ENCODE measurements around the genes AGBL4 and OSBPL9.

- PRO-cap, 2 experiments = no peak in any of the 2 experiments
Measured at GRCh38 chr1:47521861-47522261, 84.0 kb downstream of the FOXD2 start.

GRCh38 chr1:47727367-47727571 lies 269.9 kb downstream of the TRABD2B start:
- PRO-cap, 2 experiments = no peak in any of the 2 experiments

DNA sequence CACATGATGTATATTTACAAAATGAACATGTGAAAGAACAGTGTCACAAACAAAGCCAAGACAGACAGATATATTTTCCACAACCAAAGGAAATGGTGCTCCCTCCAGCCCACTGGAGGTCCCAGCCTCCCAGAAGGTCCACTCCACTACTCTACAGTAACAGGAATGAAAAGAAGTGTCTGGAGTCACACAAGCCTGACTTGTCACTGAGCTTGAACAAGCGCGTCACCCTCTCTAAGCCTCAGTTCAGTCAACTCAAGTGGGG lies 121.3 kb downstream of the TRABD2B start:
- PRO-cap, 2 experiments = no peak in any of the 2 experiments

DNA sequence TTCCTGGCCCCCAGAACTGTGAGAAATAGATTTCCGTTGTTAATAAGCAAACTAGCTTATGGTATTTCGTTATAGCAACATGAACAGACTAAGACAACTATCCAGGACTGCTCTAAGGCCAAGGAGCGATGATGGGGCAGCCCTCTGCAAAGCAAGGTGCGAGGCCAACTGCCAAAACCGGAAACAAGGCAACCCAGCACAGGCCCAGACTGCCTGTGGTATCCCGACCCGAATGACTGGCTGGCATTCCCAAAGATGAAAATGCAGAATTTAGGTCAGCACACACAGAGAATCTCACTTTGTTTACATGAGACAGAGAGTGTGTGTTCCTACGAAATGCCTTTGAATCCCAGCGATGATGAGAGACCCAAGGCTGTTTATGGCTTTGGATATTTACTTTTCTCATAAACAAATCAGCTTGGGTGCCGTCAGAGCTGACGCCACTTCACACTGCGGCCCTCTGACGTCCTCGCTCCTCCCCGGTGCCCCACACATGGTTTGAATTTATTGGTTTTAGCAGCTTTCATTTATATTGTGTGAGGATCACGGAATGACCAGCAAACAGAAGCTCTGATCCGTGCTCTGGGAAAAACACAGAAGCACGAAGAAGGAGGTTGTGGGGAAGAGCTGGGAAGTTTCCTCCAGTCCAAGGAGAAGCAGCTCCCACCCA lies 18.8 kb downstream of the TRABD2B start:
- PRO-cap, 2 experiments = no peak in any of the 2 experiments

GRCh38 chr1:47993862-47994428 lies 3.2 kb downstream of the TRABD2B start:
- PRO-cap, 2 experiments = no peak in any of the 2 experiments

GRCh38 chr1:48470122-48470475 lies 1.9 kb downstream of the SPATA6 start:
- PRO-cap, 2 experiments = no peak in any of the 2 experiments

- PRO-cap, 2 experiments = no peak in any of the 2 experiments
Measured at GRCh38 chr1:50023517-50024361, at the start of gene AGBL4. Gene AGBL4 (minus strand): TSS chr1:50023954.

GRCh38 chr1:50048471-50048822 lies 24.7 kb upstream of the AGBL4 start:
- PRO-cap, 2 experiments = no peak in any of the 2 experiments

DNA sequence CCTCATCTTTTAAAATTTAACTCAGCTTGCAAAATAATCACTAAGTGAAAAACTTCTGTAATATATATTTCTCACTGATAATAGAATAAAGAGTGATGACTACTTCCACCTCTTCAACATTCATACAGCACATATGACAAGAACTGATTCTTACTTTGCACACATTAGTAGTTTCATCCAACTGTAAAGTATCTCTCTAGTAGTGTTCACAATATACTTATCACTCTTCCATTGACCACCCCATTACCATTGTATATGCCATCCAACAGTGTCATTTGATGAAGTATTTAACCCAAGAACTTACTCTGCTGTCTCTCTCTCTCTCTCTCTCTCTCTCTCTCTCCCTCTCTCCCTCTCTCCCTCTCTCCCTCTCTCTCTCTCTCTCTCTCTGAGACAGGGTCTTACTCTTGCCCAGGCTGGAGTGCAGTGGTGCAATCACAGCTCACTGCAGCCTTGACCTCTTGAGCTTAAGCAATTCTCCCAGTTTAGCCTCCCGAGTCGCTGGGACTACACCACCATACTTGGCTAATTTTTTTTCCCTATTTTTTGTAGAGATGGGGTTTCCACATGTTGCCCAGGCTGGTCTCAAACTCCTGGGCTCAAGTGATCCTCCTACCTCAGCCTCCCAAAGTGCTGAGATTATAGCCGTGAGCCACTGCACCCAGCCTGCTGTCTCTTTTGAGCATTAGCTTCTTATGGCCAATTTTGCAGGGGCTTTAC lies 104.4 kb upstream of the DMRTA2 start:
- PRO-cap, 2 experiments = no peak in any of the 2 experiments

DNA sequence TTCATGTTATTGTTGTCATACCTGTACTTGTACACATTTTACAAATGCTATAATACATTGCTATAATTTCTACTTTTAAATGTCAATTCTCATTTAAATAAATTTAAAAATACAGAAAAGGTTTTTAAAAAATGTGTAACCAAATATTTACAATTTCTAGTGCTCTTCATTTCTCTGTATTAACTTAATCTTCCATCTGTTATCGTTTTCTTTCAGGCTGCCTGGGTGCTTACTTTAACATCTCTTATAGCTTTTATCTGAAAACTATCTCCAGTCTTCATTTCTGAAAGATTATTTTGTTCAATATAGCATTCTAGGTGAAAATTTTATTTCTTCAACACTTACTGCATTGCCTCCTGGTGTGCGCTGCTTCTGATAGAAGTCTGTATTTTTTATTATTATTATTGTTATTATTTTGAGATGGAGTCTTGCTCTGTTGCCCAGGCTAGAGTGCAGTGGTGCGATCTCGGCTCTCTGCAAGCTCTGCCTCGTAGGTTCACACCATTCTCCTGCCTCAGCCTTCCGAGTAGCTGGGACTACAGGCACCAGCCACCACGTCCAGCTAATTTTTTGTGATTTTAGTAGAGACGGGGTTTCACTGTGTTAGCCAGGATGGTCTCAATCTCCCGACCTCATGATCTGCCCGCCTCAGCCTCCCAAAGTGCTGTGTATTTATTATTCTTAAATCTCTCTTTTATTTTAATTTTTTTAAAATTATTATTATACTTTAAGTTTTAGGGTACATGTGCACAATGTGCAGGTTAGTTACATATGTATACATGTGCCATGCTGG lies 201.4 kb downstream of the FAF1 start:
- PRO-cap, 2 experiments = no peak in any of the 2 experiments

DNA sequence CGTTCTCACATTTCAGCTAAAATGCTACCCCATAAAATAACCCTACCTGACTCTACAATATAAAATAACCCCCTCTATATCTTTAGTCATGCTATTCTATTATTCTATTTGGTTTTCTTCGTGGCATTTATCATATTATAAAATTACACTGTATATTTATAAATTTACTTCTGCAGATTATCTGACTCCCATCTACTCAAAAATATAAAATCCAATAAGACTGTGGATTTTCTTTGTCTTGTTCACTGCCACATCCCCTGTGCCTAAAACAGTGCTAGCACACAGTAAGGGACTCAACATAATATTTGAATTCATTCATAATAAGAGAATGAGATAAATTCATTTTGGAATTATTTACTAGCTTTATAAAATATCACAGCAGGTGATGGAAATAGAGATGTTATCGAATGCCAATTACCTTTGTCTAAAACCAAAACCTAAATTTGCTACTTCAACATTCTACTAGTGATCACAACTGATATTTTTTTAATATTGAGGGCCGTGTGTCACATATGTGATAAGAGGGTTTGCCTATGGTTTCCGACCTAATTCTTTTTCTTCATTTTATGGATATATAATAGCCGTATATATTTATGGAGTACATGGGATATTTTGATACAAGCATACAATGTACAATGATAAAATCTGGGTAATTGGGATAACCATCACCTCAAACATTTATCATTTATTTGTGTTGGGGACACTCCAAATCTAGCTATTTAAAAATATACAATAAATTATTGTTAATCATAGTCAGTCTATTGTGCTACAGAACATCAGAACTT lies 117.2 kb downstream of the FAF1 start:
- PRO-cap, 2 experiments = no peak in any of the 2 experiments

GRCh38 chr1:50908106-50908549 lies 51.9 kb downstream of the FAF1 start:
- PRO-cap, 2 experiments = no peak in any of the 2 experiments

DNA sequence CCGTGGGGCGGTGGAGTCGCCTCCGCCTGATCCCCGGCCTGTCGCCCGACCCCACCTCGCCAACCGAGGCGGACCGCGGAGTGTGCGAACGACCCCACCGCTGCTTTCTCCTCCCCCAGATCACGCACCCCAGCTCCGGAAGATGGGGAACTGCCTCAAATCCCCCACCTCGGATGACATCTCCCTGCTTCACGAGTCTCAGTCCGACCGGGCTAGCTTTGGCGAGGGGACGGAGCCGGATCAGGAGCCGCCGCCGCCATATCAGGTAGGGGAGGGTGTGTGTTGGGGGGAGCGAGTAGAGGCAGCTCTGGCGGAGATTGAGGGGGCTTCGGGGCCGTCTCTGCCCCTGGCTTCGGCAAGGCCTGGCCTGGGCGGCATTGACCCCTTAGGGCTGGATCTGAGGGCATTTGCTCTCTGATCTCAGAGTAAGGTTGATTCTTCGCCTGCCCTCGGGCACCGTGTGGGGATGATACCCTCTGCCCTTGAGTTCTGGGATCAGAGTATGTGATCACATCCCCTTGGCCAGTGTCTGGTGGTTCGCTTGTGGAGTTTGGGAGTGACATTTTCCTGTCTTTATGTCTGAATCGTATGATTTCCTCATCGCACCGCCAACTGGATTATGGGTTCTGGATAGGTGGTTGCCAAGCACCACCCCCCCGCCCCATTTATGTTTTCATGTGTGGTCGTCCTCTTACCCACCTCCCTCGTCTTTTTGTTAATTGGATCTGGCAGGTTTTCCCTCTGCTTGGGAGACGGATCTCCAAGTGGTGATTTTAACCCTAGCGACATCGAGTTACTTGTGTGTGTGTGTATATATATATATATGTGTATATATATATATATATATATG lies 767 bp downstream of the RNF11 start:
- PRO-cap, 2 experiments = peak in 2 of 2 experiments; most common plus-strand start position 201 of the sequence (in 2); most common minus-strand start position 64 of the sequence (in 2)

DNA sequence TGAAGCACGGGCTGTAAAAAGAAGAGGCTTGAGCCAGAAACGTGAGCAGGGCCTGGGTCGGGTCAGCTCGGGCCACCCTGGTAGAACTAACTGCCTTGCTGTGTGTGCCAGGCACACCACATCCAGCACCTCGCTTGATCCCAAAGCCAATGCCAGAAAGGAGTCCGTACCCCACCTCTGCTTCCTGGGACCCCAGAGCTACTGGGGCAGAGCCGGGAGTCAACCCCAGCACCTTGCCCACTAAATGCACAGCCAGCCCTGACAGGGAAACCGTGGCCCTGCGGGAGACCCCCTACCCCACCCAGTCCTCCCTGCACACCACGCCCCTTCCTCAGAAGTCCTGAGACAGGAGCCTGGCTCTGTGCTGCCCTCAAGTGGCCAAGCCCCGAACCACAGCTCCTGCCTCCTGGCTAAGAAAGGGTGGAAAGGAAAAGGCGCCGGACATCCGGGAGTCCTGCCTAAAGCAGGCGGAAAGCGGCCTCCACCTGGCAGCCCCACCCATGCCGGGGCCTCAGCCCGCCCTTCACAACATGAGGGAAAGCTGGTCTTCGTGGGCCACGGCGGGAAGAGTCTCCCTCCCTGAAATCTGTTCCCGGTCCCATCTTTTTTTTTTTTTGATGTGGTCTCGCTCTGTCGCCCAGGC lies 33.6 kb downstream of the TTC39A start:
- PRO-cap, 2 experiments = no peak in any of the 2 experiments

GRCh38 chr1:51422453-51422956 lies 92.1 kb upstream of the TTC39A start:
- PRO-cap, 2 experiments = no peak in any of the 2 experiments

- PRO-cap, 2 experiments = peak in 2 of 2 experiments; most common plus-strand start chr1:51617092 (in 2); most common minus-strand start chr1:51616945 (in 2)
Measured at GRCh38 chr1:51616744-51617221, at the start of gene OSBPL9. Gene OSBPL9 (plus strand): TSS chr1:51617092.

GRCh38 chr1:51649528-51649881 lies 32.6 kb downstream of the OSBPL9 start:
- PRO-cap, 2 experiments = no peak in any of the 2 experiments

- PRO-cap, 2 experiments = no peak in any of the 2 experiments
Measured at GRCh38 chr1:51660973-51661320, 44.1 kb downstream of the OSBPL9 start.

DNA sequence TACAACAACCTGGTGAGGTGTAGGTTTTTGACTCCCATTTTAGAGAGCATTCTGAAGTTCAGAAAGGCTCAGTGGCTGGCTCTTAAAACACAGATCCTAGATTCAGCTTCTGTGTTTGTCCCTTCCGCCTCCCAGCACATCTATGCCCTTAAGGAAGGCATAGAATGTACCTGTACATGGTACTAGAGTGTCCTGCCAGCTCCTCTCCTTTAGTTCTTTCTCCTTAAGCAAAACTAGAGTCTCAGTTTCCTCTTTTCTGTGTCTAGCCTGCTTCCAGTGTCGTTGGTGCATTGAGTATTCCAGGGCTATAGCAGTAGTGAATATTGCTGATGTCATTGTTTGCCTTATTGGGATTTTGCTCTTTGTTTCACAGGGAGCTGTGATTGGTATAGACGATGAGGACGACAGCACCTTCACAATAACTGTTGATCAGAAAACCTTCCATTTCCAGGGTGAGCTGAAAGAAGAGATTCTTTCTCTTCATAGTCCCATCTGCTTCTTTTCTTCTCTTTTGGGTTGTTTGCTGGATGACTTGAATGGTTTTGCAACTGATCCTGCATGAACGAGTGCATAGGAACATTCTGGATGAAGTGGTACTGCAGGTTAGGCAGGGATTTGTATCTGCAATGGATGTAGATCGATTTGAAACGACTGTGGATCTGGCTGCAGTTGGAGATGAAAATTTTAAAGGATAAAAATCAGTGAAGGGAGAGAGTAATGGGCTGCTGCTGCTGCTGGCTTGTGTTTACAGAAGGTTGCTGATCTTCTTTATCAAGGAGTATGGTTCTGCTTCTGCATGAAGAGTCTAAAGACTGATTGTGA lies 52.4 kb downstream of the OSBPL9 start:
- PRO-cap, 2 experiments = no peak in any of the 2 experiments

GRCh38 chr1:51793946-51794718 lies 84.4 kb downstream of the NRDC start:
- PRO-cap, 2 experiments = no peak in any of the 2 experiments

Measured in helper T cell (primary cell).